Kidney (tissue), 2 donors: ENCODE measurements around the gene GABRP.

DNA sequence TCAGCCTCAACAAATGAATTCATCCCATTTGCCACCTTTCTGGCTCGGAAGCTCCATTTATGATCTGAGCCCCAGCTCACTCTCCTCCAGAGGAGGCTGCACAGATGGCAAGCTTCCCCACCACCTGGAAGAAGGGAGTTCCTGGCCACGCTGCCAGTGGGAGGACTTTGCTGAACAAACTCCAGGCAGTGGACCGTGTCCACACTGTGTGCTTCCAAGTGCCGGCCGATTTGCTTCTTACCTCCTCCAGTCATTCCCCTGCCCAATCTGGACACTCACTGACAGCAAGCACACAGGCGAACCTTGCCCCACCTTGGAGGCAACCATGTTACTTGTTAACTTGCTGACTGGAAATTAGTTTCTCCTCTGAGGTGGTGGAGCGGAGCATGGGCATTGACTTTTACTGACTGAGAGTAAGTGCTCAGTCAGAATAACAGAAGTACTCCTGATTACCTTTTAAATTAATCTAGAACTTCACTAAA, 13.9 kb upstream of the WWC1 start:
- PRO-cap: bidirectional peak, plus-strand start at position 396 of the sequence, minus-strand start at position 269 of the sequence
- RRBS: no CpG with 5 or more reads among the region's 7 CpGs

DNA sequence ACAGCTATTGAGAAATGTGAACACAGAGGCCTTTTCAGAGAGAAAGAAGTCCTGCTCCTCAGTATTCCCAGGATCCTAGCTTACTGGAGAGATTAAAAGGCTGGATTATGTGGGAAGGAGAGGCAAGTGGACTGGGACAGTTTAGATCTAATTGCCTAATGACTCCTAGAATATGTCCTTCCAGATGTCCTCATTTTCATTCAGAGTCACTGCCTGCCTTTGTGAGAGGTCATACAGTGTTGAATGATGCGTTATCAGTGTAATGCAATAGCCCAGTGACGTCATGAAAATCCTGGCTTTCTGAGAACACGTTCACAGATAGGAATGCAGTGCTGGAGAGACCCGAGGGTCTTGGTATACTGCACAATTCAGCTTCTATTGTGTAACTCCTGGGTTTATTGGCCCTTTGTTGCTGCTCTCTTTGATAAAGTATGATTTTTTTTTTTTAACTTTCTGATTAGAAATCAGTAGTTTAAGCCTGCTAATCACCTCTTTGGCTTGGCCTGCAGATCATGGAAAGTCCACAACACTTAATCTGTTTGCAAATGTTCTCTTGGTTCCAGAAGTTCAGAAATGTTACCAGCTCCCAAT, 26.3 kb downstream of the WWC1 start:
- PRO-cap: no peak
- RRBS: no CpG with 5 or more reads among the region's 4 CpGs

DNA sequence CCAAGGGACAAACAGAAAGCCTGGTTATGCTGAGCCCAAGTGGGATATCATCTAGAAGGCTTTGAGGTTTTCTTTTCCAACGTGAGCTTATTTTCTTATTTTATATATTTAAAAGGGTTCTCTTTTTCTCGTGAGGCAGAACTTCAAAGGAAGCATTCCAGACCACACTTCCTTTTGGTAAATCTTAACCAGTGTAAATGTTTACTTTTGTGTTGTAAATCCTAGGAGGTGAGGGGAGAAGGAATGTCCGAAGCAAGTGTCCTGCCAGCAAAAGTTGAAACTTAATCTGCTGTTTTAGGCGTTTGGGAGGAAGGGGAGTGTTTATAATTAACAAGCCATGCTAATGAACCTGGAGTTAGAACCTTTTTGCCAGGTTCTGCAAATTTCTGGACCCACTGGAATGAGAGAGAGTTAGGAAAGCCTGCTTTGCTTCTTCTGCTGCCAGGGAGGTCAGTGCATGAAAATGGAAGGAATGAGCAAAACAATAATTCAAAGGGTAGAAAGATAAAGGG, 37.9 kb downstream of the WWC1 start:
- PRO-cap: no peak
- RRBS: no CpG with 5 or more reads among the region's 4 CpGs

GRCh38 chr5:168464178-168465135, 21.8 kb upstream of the RARS1 start:
- PRO-cap: no peak
- RRBS: no CpG with 5 or more reads among the region's 27 CpGs

DNA sequence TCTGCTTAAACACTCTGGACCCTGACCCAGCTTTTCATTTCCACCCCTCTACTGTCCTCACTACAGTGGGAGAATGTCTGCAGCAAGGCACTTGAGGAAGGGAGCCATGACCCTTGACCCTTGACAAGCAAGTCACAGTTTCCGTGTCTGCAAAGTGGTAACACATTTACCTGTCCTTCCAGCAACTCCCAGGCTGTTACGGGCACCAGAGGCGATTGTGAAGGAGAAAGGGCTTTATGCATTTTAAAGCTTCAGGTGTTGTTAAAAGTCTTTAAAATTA, 88.3 kb upstream of the PANK3 start:
- PRO-cap: no peak
- RRBS: no CpG with 5 or more reads among the region's 3 CpGs

GRCh38 chr5:168683577-168684038, 104.4 kb upstream of the PANK3 start:
- PRO-cap: no peak
- RRBS: no CpG with 5 or more reads among the region's 14 CpGs

DNA sequence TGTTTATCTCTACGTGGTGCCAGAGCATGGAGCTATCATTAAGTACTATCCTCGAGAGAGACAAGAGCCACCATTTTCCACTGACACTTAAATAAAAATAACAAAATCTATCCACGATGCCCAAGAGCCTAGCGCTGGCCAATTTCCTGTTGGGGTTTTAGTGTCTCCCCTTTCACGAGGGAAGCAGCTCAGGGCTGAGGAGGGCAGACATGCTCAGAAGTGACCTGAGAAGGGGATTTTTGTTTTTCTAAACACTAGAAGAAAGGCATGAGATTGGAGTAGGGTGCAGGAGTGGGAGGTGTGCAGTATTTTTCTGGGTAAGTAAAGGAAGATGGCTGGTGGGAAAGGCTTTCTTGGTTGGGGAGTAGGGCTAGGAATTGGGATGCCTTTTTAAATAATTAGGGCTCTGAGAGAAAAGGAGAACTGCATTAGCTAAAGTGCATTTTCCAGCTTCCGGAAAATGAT, 307.3 kb upstream of the PANK3 start:
- PRO-cap: no peak
- RRBS: no CpG with 5 or more reads among the region's 6 CpGs

GRCh38 chr5:169020031-169020449, 280.9 kb downstream of the SLIT3 start:
- PRO-cap: no peak
- RRBS: no CpG with 5 or more reads among the region's 4 CpGs

- PRO-cap: no peak
- RRBS: no CpG with 5 or more reads among the region's 9 CpGs
Observed at GRCh38 chr5:169027381-169027780, 273.6 kb downstream of the SLIT3 start.

DNA sequence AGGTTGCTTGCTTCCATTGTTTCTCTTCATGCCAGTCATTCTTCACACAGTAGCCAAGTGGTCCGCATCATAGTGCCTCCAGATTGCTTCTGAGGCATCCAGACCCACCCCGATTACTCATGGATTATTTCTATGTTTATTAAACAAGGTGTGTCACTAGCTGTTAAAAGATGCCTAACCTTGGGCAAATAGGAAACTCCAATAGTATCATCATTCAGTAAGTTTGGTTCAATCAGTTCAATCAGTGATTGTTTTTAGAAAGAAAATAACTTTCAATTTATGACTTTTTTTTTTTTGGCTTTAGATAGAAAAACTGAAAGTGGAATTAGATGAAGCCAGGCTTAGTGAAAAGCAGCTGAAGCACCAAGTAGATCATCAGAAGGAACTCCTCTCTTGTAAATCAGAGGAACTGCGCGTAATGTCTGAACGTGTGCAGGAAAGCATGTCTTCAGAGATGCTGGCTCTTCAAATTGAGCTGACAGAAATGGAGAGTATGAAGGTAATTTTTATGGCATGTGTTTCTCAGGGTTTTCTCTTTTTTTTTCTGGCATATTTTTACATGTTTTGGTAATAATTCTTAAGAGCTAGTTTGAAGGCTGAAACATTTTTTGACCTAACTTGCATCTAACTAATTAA, 9.6 kb downstream of the SPDL1 start:
- PRO-cap: no peak
- RRBS: no CpG with 5 or more reads among the region's 5 CpGs

DNA sequence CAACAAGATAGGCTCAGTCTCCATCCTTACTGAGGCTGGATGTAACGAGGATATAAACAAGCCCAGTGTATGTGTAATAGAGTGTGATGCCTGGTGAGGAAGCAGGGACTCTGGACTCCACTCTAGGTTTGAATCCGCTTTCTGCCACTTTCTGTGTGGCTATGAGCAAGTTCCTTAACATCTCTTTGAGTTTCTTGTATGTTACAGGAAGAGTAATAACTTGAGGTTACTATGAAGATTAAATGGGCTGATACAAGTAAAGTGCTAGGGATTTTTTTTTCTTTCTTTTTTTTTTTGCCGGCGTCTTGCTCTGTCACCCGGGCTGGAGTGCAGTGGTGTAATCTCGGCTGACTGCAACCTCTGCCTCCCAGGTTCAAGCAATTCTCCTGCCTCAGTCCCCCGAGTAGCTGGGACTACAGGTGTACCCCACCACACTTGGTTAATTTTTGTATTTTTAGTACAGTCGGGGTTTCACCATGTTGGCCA, 12.5 kb downstream of the DOCK2 start:
- PRO-cap: no peak
- RRBS: no CpG with 5 or more reads among the region's 8 CpGs

DNA sequence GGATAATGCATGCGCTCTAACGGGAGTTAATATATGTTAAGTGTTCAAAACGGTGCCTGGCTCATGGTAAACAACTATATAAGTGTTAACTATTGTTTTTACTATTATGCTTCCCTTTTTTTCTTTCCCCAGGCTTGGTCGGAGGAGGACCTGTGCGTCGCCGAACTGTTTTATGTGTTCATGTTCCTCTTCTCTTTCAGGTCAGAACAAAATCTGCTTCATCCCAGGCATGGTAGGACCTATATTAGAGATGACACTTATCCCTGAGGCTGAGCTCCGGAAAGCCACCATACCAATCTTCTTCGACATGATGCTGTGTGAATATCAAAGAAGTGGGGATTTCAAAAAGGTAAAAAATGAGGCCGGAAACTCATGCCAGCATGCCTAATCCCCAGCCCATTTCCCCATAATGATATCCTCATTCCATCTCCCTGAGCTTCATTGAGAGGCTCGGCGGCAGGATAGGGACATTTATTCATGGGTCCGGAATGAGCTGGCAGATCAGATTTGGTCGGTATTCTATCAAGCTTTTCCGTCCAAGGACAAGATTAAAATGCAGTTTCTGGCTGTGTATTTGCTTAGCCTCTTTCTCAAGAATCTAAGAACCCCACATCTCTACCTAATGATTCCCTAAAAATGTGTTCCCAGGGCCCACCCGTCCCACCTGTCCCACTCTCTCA, 38.6 kb upstream of the INSYN2B start:
- PRO-cap: no peak
- RRBS: 82% methylated on average over 2 of the region's 16 CpGs

- PRO-cap: no peak
- RRBS: no CpG with 5 or more reads among the region's 7 CpGs
Observed at GRCh38 chr5:170254212-170254768, 21.5 kb downstream of the C5orf58 start.

- PRO-cap: no peak
- RRBS: no CpG with 5 or more reads among the region's 4 CpGs
Observed at GRCh38 chr5:170327713-170328138, 30.1 kb upstream of the LCP2 start.

- PRO-cap: no peak
- RRBS: 20% methylated on average over 2 of the region's 13 CpGs
Observed at GRCh38 chr5:170333042-170333814, 35.7 kb upstream of the LCP2 start.

DNA sequence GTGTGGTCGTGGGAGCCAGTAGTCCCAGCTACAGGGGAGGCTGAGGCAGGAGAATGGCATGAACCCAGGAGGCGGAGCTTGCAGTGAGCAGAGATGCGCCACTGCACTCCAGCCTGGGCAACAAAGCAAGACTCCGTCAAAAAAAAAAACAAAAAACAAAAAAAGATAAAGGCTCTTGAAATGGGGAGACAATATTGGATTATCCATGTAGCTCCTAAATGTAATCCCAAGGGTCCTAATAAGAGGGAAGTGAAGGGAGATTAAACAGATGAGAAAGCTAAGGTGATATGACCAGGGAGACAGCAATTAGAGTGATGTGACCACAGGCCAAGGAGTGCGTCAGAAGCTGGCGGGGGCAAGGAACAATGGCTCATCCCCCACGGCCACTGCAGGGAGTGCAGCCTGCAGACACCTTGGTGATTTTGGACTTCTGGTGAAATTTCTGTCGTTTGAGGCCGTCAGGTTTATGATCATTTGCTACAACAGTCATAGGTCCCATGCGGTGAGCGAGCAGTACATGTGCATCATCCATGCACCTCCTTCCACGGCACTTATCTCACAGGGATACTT, 3.1 kb downstream of the KCNMB1 start:
- PRO-cap: no peak
- RRBS: no CpG with 5 or more reads among the region's 12 CpGs

DNA sequence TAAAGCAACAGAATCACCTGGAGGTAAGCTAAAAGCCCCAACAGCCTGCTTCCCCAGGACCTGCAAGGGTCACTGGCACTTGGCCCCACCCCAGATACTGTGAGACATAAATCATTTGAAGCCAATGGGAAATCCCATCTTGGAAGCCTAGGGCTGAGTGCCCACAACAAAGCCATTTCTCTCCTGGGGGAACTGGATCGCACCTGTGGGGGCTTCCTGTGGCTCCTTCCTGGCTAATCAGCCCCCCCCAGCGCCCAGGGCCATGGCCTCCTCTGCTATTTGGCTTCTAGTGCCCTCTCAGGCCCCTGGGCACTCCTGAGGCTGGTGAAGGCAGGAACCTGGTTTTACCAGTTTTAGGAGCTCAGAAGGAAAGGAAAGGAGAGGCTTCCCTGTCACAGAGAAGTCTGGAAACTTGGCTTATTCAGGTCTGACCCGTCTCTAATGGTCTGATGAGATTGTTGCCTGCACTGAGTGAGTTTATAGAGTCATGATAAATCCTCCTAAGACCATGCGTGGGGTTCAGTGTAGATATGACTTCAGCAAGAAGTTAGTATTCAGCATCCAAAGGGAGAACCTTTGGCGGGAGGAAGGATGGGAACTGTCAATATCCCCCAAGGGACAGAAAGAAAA, 1.3 kb downstream of the KCNMB1 start:
- PRO-cap: no peak
- RRBS: no CpG with 5 or more reads among the region's 5 CpGs

- PRO-cap: no peak
- RRBS: no CpG with 5 or more reads among the region's 7 CpGs
Observed at GRCh38 chr5:170783400-170783854, at the start of gene GABRP. TSS of gene GABRP (plus strand) at chr5:170783725.

GRCh38 chr5:170783926-170784125, 301 bp downstream of the GABRP start:
- PRO-cap: no peak
- RRBS: no CpG with 5 or more reads among the region's 6 CpGs

DNA sequence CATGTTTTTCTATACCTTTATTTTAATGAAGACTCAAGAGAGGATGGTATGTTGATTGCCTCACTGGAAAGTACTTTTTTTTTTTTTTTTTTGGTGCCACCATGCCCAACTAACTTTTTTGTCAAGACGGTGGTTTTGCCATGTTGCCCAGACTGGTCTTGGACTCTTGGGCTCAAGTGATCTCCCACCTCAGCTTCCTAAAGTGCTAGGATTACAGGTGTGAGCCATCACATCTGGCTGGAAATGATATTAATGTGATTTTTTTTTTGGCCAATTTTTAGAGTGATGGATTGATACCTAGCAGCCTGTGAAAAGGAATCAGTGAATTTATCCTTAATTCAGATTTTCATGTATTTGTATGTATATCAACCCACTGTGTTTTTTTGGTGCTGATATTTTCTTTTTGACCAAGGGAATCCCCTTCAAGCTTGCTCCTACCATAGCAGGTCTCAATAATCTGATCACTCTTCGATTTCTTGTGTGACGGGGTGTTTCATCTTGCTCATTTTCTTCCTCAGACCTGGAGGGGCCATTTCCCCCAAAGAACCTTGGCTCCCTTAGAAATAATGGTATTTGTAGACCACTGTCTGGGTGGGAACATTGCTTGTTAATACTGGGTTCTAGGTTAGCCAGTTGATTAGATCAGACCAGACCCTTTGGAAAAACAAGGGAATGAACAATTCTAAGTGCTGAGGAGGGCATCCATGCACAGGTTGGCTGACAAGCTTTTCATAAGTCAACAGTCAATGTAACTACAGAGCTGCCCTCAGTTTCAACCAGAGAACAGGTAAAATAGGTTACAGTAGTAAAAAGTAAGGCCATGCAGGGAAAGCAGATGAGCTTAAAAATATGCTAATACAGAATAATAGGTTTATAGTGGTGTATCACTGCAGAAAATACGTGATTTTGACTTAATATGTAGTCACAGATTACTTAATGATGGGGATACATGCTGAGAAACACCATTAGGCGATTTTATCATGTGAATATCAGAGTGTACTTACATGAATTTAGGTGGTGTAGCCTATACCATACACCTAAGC, 6.5 kb upstream of the FGF18 start:
- PRO-cap: no peak
- RRBS: no CpG with 5 or more reads among the region's 5 CpGs